ENCODE measurements around a stretch of chr5.

GRCh38 chr5:150328515-150329267, 26.0 kb upstream of the ARSI start:
- PRO-cap, 2 experiments: no peak in any of the 2 experiments

DNA sequence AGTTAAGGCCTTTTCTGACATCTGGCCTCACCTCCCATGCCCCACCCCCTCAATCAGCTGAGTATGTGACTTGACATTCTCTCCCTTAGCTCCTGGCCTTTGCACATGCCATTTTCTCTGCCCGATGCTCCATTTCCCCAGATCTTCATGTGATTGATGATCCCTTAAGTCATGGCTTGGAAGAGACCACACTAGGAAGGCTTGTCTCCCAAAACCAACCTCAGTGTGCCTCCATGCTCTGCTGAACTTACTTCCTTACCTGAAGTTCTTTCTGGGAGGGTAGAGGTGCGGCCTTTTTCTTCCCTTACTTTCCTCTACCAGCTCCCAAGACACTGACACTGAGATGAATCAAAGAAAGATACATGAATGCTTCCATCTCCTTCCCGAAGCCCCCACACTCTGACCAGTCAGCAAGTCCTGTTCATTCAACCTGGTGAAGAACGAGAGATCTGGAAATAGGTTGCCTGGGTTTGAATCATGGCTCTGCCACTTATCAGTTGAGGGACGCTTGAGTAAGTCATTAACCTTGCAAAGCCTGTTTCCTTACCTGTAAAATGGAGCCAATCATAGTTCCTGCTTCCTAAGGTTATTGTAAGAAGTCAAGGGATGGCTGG, 17.4 kb upstream of the TCOF1 start:
- PRO-cap, 2 experiments: no peak in any of the 2 experiments

GRCh38 chr5:150363378-150363857, 5.9 kb downstream of the TCOF1 start:
- PRO-cap, 2 experiments: no peak in any of the 2 experiments

- PRO-cap, 2 experiments: no peak in any of the 2 experiments
These were observed 26.7 kb downstream of the CD74 start for GRCh38 chr5:150385973-150386461.

- PRO-cap, 2 experiments: no peak in any of the 2 experiments
These were observed 12.9 kb downstream of the CD74 start for GRCh38 chr5:150399543-150400465.

- PRO-cap, 2 experiments: no peak in any of the 2 experiments
These were observed 7.6 kb downstream of the CD74 start for GRCh38 chr5:150404855-150405815.

- PRO-cap, 2 experiments: no peak in any of the 2 experiments
These were observed 5.3 kb downstream of the RPS14 start for GRCh38 chr5:150443826-150444986.

- PRO-cap, 2 experiments: no peak in any of the 2 experiments
These were observed 27.2 kb upstream of the RPS14 start for GRCh38 chr5:150476689-150477125.

DNA sequence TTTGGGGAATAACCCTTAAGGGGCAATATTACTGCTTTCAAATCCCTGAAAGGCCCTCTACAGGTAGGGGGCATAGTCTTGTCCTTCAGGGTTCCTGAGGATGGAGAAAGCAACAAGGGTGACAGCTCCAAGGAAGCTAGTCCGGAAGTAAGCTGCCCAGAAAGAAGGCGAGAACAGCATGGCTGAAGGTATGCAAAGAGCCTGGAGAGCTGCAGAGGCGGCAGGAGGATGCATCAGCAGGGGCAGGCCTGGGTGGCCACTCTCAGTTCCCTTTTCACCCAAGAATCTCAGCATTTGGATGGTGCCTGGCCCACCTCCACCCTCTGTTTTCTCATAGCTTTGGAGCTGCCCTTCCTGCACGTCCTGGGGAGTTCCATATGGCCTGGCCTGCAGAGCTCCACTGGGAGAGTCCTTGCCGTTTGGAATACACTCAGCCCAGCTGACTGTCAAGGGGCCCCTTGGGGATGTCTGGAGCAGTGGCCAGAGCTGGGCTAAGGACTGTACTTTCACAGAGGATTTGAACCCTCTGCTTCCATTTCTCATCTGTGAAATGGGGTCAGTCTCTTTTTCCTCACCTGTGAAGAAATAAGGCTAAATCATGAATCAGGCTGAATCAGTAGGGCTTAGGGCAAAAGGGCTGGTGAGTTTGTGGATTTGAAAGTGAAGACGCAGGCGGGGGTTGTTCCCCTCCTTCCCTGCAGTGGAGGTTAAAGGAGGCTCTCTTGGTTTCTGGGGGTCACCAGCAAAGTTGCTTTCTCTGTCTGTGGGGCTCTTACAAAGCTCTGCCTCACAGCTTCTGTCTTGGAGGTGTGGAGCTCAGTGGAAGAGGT, 17.9 kb upstream of the NDST1 start:
- PRO-cap, 2 experiments: no peak in any of the 2 experiments

GRCh38 chr5:150497548-150498305, 10.2 kb upstream of the NDST1 start:
- PRO-cap, 2 experiments: no peak in any of the 2 experiments

DNA sequence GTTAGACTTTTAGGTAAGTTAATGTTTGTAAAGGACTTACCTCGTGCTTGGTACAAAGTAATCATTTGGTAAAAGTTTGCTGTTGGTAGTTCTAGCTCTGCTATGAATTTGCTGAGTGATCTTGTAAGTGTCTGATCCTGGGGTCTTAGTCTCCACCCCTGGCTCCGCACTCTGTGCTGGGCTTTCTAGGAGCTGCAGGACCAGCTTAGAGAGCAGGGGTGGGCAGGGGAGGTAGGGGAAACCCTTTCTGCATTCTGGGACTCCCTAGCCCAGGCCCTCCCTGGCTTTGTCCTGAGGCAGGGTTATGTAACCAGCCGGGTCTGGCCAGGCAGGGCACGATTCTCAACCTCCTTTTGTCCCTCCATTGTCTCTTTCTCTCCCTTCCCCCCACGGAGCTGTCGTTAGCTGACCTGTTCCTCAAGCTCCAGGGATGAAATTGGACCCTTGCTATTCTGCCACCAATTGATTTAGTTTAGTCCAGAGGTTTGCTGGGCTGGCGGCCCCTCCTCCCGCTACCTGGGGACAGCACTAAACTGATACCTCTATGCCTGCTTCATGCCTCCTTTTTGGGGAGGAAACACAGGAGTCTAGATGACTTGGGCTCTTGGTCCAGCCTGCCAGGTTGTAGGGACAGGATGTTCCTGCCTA, 9.5 kb upstream of the NDST1 start:
- PRO-cap, 2 experiments: no peak in any of the 2 experiments

GRCh38 chr5:150512295-150512954, 4.5 kb downstream of the NDST1 start:
- PRO-cap, 2 experiments: no peak in any of the 2 experiments

GRCh38 chr5:150593475-150594323, 46.8 kb upstream of the SYNPO start:
- PRO-cap, 2 experiments: no peak in any of the 2 experiments

DNA sequence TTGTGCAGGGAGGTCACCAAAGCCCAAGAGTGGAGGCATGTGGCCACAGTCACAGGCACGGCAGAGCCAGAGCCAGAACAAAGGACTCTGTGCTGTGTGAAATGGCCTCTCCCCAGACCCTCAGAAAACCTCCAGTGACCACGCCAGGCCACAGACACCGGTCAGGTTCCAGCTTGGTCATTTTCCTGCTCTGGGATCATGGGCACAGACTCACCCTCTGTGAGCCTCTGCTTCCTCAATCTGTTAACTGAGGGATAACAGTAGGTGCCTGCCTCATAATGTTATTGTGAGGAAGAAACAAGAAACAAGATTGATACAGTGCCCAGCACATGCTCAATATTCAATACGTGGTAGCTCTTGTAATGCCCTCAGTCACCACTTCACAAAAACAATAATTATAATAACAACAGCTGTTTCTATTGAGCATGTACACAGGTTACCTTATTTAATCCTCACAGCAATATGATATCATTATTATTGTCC, 30.2 kb upstream of the SYNPO start:
- PRO-cap, 2 experiments: no peak in any of the 2 experiments

GRCh38 chr5:150624308-150624980, 16.0 kb upstream of the SYNPO start:
- PRO-cap, 2 experiments: no peak in any of the 2 experiments

DNA sequence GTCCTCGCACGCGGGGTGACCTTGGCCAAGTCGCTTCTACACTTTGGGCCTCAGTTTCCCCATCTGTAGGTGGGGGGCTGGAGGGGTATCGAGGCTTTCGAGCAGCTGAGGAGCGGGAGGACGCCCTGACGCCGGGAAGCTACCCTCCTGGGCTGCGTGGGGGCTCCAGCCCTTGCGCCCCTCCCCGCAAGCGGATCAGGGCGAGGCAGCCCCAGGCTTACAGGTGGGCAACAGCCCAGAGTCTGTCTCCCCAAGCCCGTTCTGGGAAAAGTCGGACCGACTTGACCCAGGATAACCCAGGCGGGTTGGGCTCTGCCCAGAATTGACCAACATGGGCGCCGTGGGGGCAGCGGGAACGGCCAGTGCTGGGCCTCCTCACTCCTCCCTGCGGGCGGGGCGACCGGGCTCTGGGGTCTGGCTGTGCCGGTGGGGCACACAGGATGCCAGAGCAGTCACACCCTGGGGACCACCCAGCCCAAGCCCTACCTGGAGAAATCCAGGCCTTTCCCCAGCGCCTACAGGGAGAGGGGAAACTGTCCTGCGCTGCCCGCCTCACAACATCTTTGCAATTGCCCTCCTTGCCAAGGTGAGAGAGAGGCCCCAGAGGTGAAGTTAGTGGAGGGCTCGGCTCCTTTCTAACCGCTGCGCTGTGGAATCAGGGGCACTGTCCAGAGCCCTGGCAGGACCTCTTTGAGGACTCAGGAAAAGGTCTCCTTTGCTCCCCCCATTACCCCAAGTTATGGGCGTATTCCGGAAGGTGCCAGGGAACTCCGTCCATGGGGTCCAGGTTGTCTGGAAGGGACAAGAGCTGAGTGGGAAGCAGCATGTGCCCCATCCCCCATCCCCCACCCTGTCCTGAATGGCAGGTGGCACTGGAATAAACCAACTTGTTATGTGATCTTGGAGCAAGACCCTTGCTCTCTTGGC, 15.2 kb upstream of the SYNPO start:
- PRO-cap, 2 experiments: no peak in any of the 2 experiments

DNA sequence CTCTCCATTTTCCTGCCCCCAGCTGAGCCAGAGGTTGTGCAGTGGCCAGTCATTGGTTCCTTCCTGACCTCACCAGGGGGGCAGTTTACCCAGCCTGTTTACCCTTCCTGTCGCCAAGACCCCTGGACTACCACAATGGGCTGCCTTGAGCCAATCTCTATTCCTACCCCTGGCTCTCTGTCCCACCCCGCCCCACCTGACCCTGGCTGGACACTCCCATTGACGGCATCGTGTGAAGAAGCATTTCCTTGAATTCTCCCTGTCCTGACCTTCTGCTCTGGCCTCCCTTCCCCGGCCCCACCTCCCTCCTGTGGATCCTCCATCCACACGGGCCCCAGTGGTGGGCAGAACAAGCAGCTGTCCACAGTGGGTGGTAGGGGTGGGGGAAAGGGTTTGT, 788 bp downstream of the SYNPO start:
- PRO-cap, 2 experiments: no peak in any of the 2 experiments

GRCh38 chr5:150649416-150650333, 9.2 kb downstream of the SYNPO start:
- PRO-cap, 2 experiments: no peak in any of the 2 experiments

GRCh38 chr5:150753485-150754001, 5.3 kb downstream of the DCTN4 start:
- PRO-cap, 2 experiments: no peak in any of the 2 experiments

- PRO-cap, 2 experiments: no peak in any of the 2 experiments
These were observed 21.9 kb upstream of the ZNF300 start for GRCh38 chr5:150926669-150927145.

Measured in helper T cell (primary cell).